IMR-90 (cell line): ENCODE measurements around a stretch of chr16.

DNA sequence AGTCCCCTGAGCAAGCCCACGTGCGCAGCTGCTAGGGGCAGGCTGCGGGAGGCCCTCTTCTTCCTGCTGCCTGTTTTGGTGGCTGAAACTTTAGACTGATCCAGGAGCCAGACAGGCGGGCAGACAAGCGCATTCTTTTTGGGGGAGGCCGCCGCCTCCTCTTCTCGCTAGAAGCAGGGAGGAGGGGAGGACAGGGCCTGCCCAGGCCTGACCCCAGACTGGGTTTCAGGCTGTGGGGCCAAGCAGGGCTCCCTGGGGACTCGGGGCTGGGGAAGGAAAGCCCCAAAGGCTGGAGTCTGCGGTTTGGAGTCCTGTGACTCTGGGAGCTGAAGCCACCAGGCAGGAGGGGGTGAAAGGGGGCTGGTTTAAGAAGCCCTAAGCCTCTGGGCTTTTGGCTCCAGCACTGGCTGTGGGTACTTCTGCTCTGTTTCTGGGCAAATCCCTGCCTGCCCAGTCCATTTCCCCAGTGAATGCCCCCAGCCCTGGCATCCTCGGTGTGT, 73.6 kb downstream of the N4BP1 start:
- RRBS: no CpG with 5 or more reads among the region's 11 CpGs
CAGE:
- cytosol, long polyA plus RNA: no peak
- long polyA plus RNA: no peak
- nucleus, long polyA plus RNA: no peak

- RRBS: no CpG with 5 or more reads among the region's 3 CpGs
CAGE:
- cytosol, long polyA plus RNA: no peak
- long polyA plus RNA: no peak
- nucleus, long polyA plus RNA: no peak
Measured at GRCh38 chr16:48561535-48562200, 48.3 kb downstream of the N4BP1 start.

GRCh38 chr16:48605414-48606534, 4.2 kb downstream of the N4BP1 start:
- RRBS: no CpG with 5 or more reads among the region's 6 CpGs
CAGE:
- cytosol, long polyA plus RNA: no peak
- long polyA plus RNA: no peak
- nucleus, long polyA plus RNA: no peak

DNA sequence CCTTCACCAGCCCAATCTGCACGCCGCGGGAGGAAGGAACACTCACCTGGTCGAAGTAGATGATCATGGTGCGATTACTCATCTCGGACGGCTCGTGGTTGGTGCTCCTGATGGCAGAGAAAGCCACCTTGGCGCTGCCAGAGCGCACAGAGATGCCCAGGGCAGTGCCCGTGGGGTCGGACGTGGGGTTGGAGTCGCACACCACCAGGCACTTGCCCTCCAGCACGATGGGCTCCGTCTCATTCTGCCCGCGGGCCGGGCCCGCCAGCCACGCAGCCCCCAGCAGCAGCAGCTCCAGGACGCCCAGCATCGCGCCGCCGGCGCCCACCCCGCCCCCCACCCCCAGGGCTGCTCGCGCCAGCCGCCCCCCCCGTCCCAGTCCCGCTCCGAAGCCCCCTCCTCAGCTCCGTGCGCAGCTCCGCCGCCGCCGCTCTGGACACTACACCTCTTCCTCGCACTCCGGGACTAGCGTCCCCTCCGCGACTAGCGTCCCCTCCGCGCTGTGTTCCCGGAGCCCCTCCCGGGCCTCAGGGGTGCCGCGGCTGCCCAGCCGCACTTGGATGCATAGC, 398 bp downstream of the CBLN1 start:
- RRBS: 4% methylated on average over 16 of the region's 53 CpGs
CAGE:
- cytosol, long polyA plus RNA: no peak
- long polyA plus RNA: no peak
- nucleus, long polyA plus RNA: no peak

GRCh38 chr16:49635597-49636349, 220.1 kb downstream of the ZNF423 start:
- RRBS: 90% methylated on average over 15 of the region's 44 CpGs
CAGE:
- cytosol, long polyA plus RNA: no peak
- long polyA plus RNA: no peak
- nucleus, long polyA plus RNA: no peak

DNA sequence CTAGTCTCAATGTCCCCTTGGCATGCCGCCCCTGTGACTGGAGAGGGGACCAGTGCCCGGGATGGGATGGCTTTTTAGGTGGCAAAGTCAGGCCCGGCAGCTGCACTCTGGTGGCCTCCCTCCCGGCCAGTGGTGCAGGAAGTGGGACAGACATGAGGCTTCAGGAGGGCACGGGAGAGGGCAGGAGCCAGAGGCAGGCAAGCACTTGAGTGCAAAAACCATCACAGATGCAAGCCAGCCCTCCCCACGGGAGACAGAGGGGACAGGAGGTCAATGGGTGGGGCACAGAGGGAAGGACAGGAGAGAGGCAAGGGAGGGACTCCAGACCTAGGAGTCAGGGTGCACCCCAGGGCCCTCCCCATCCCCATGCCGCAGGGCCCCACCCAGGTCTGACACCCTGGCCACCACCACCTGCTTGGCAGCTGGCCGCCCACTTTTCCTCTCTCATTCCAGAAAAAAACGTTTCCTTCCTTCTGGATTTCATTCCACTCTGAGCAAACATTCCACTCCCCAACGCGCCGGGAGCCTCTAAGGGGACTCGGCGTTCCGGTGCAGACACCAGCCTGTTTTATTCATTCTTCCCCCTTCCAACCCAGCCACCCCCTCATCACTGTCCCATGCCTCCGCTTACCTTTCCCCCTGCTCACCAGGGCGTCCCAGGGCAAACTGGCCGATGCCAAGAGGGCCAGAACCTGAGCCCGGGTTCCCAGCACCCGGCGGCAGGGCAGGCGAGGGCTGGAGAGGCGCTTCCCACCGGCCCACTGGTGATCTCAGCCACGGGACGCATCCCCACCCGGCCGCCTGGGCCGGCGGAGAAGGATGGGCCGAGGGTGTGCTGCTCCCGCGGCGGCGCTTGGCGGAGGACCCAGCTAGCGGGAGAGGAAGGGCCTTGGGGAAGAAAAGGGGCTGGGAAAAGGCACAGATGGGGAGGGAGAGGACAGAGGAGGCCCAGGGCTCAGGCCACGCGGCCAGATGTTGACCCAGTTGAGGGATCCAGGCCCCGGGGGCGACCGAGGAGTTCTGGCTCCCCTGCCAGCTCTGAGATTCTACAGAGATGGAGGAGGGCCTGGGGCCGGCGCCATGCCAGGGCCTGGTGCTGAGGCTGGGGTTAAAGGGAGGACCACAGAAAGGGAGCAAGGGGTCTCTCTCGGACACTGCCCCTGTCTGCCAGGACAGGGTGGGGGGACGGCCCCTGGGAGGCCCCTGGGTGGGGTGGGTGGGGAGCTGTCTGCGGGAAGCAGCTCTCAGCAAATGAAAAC, 192.0 kb downstream of the ZNF423 start:
- RRBS: 41% methylated on average over 12 of the region's 47 CpGs
CAGE:
- cytosol, long polyA plus RNA: no peak
- long polyA plus RNA: no peak
- nucleus, long polyA plus RNA: no peak

GRCh38 chr16:49832837-49833753, 22.8 kb downstream of the ZNF423 start:
- RRBS: no CpG with 5 or more reads among the region's 21 CpGs
CAGE:
- cytosol, long polyA plus RNA: no peak
- long polyA plus RNA: no peak
- nucleus, long polyA plus RNA: no peak

GRCh38 chr16:49833816-49834161, 22.1 kb downstream of the ZNF423 start:
- RRBS: no CpG with 5 or more reads among the region's 9 CpGs
CAGE:
- cytosol, long polyA plus RNA: no peak
- long polyA plus RNA: no peak
- nucleus, long polyA plus RNA: no peak

DNA sequence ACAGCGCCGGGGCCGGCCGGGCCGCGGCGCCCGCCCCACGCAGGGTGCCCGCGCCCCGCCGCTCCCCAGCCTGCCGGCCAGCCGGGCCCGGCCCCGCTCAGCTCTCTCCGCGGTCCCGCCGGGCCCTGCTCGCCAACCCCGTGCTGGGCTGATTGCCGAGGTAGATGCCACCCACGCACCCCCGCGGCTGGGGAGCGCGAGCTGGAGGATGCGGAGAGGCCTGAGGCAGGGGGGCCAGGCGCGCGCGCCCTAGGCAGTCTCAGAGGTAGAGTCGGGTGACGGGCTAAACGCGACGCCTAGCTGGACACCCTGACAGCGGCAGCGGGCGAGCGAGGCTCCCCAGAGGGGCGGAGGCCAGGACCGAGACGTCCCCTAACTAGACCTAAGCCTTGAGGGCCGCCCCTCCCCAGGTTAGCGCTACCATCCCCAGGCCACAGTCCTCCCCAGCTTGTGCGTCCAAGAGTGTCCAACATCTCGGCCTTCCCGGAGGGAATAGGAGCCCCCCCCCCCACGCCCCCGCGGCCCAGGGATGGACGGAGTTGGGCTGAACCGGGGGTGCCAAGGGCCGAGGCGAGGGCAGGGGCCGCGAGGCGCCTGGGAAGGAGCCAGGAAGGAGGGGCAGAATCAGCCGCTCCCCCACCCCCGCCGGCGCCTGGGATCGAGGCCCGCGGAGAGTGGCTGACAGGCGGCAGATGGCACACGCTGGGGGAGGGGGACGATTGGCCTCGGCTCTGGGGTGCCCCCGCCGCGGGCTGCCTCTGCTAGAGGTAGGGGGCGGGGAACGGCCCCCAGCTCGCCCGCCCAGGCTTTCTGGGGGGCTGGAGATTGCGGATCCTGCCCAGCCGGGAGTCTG, 2.5 kb upstream of the ZNF423 start:
- RRBS: 3% methylated on average over 23 of the region's 81 CpGs
CAGE:
- cytosol, long polyA plus RNA: no peak
- long polyA plus RNA: no peak
- nucleus, long polyA plus RNA: no peak

DNA sequence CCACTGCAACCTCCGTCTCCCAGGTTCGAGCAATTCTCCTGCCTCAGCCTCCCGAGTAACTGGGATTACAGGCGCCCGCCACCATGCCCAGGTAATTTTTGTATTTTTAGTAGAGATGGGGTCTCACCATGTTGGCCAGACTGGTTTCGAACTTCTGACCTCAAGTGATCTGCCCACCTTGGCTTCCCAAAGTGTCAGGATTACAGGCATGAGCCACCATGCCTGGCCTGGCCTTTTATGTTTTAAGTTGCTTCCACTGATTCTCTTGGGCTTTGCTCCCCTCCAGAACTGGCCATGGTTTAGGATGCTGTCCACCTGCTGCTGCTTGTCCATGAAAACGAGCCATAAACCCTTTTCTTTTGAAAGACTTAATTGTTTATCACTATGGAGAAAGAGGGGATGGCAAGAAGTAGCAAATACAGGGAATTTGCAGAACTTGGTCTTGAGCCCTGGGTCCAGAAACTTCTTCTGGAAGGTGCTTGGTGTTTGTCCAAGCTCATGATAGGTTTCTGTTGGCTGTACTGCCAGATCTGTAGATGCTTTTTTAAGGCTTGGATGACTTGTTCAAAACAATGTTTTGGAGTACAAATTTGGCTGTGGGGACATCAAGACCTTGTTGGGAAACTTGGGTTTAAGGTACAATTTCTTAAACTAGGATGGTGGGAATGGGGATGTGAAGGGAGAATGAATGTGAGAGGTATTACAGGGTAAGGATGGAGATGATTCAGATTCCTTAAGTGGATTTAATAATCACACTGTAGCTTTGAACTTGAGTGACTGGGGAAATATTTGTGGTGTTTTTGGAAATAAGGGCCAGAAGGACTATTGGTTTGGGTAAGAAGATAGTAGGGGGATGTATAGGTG, 5.3 kb downstream of the TENT4B start:
- RRBS: no CpG with 5 or more reads among the region's 7 CpGs
CAGE:
- cytosol, long polyA plus RNA: no peak
- long polyA plus RNA: no peak
- nucleus, long polyA plus RNA: no peak

GRCh38 chr16:50284222-50285007, 18.1 kb downstream of the ADCY7 start:
- RRBS: no CpG with 5 or more reads among the region's 14 CpGs
CAGE:
- cytosol, long polyA plus RNA: no peak
- long polyA plus RNA: no peak
- nucleus, long polyA plus RNA: no peak

DNA sequence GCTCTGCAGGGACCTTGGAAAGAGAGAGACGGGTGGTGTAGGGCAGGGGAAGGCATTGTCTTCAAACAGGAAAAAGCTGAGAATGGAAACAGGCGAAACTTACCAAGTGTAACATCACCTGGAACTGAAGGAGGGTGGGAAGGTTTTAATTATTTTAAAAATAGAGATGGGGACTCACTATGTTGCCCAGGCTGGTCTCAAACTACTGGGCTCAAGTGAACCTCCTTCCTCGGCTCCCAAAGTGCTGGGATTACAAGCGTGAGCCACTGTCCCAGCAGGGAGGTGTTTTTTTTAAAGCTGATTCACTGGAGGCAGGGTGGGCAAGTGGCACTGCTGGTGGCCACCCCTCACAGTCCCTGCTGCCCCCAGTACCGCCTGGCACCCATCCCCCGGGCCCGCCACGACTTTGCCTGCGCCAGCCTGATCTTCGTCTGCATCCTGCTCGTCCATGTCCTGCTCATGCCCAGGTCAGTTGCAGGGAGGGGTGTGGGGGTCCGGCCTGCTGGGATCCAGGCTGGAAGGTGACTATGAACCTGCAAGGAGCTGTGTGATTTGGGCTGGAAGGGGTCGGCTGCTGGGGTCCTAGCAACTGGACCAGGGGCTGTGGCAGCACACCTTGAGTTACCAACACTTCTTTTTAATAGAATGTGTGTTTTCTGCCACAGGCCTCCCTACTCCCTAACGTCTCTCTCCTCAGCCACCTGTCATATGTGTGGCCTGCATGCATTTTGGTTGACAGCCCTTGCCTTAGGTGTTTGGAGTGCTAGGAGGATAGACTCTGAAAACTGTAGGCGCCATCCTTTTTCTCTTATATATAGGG, 40.5 kb downstream of the ADCY7 start:
- RRBS: 86% methylated on average over 1 of the region's 15 CpGs
CAGE:
- cytosol, long polyA plus RNA: no peak
- long polyA plus RNA: no peak
- nucleus, long polyA plus RNA: no peak

DNA sequence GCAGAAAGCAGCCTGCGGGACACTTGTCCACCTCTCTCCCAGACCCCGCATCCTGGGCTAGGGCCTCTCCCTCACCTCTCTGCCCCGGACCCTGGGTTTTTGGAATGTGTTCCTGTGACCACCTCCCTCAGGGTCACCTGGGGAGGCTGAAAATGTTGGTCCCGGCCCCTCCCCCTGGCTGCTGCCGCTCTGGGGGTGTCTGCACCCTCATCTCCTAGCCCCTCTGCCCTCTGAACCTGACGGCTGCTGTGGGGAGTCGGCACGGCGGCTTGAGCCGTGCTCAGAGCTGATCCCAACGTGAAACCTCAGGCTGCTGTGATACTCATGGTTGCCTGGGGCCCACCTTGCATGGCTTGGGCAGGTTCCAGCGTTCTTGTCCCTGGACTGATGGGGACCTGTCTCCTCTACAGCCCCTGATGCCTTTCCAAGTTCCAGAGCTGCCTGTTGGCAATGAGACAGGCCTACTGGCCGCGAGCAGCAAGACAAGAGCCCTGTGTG, 42.8 kb downstream of the ADCY7 start:
- RRBS: 80% methylated on average over 2 of the region's 14 CpGs
CAGE:
- cytosol, long polyA plus RNA: no peak
- long polyA plus RNA: no peak
- nucleus, long polyA plus RNA: no peak

GRCh38 chr16:50315205-50315907, 49.0 kb downstream of the ADCY7 start:
- RRBS: no CpG with 5 or more reads among the region's 15 CpGs
CAGE:
- cytosol, long polyA plus RNA: no peak
- long polyA plus RNA: no peak
- nucleus, long polyA plus RNA: no peak

DNA sequence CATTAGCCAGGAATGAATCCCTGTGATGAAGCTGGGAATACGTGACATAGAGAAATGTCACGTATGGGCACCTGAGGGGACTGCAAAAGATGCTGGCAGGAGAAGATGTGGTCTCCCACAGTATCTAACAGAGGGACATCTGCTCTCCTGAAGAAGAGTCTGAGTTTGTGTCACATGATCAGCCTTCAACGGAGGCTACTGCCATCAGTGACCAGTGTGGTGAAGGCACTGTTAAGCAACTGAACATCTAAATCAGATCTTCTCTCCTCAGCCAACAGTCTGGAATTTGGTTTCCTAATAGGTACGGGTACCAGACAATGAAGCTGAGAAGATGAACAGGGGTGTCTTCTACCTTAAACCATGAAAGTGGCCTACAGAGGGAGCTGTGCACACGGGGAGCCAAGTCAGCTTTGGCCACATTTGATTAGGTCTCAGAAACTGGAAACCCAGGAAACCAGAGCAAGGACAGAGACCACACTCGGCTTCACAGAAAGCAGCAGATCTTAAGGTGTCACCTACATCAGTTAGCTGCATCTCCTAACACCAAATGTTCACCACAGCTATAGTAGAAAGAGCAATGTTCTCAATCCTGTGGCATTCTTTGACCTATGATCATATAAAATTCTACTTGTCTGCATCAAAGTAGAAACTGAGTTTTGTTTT, 41.8 kb downstream of the BRD7 start:
- RRBS: no CpG with 5 or more reads among the region's 6 CpGs
CAGE:
- cytosol, long polyA plus RNA: no peak
- long polyA plus RNA: no peak
- nucleus, long polyA plus RNA: no peak

DNA sequence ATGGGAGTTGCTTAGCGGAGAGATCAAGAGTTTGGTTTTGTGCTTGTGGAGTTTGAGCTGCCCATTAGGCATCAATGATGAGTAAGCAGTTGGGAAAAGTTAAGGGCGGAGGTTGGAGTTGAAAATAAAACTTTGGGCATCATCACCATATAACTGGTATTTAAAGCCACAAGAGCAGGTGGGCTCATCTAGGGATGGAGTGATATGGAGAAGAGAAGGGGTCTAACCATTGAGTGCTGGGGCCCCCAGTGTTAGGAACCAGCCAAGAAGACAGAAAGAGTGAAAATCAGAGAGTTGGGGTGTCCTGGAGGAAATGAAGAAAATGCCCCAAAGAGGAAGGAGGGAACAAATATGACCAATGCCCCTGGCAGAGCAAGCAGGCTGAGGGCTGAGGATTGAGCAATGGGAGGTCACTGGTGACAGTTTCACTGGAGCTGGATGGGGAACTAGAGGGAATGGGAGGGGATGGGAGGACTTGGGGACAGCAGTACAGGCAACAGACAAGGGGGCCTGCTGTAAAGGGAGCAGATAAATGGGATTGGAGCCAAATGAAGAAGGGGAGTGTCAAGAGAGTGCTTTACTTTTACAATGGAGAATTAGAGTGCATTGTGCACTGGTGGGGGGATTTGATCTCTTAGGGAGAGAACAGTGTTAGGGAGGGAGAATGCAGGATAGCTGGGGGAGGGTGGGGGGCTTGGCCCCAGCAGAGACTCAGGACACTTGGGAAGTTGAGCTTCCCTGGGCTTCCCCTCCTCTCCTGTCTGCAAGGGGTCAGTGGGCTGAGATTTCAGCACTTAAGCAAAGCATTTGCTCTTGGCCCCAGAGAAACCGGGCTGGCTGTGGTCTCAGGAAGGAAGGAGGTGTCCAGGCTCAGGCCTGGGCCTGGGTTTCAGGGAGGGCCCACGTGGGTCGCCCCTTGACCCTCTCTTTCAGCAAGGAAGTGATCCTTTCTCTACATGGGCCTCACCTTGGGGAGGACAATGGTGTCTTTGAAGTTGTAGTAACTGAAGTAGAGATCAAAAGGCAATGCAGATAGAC, 2.3 kb downstream of the NOD2 start:
- RRBS: no CpG with 5 or more reads among the region's 5 CpGs
CAGE:
- cytosol, long polyA plus RNA: no peak
- long polyA plus RNA: no peak
- nucleus, long polyA plus RNA: no peak

DNA sequence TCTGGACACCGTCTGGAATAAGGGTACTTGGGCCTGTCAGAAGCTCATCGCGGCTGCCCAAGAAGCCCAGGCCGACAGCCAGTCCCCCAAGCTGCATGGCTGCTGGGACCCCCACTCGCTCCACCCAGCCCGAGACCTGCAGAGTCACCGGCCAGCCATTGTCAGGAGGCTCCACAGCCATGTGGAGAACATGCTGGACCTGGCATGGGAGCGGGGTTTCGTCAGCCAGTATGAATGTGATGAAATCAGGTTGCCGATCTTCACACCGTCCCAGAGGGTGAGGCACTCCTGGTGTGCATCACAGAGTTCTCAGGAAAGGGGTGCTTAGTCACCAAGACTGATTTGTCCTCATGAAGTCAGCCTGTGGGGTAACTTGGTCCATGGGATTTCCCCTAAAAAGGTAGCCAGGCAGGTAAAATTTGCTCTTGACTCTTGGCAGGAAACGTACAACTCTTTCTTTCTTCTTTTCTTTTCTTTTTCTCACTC, 6.3 kb downstream of the NOD2 start:
- RRBS: no CpG with 5 or more reads among the region's 12 CpGs
CAGE:
- cytosol, long polyA plus RNA: no peak
- long polyA plus RNA: no peak
- nucleus, long polyA plus RNA: no peak

DNA sequence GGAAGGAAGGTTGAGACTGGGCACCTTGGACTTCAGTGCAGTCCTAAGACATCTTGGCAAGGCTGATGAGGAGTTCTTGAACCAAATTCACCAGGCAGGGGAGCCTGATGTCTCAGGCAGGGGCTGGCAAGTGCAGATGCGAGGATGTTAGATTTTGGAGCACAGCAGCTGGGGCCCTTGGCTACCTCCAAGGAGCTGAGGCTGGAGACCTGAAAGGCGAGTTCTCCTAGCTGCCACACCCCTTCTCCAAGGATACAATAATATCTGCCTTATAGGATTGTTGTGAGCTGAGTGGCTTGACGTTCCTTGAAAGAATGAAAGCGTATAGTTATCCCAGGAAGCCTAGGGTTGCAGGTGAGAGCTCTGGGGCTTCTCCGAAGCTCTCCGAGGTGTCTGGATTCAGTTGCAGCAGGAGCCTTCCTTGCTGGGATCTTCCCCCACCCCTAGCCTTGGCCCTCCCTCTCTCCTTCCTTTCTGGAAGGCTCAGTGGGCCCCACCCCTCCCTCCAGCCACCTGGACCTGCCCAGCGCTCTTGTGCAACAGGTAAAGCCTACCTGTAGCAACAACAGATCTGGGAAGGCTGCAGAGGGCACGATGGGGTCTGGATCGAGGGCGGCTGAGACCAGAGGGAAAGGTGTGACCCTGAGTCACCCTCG, 22.8 kb upstream of the CYLD start:
- RRBS: no CpG with 5 or more reads among the region's 11 CpGs
CAGE:
- cytosol, long polyA plus RNA: no peak
- long polyA plus RNA: no peak
- nucleus, long polyA plus RNA: no peak

- RRBS: no CpG with 5 or more reads among the region's 5 CpGs
CAGE:
- cytosol, long polyA plus RNA: no peak
- long polyA plus RNA: no peak
- nucleus, long polyA plus RNA: no peak
Measured at GRCh38 chr16:50734763-50735136, 7.1 kb upstream of the CYLD start.

- RRBS: no CpG with 5 or more reads among the region's 6 CpGs
CAGE:
- cytosol, long polyA plus RNA: no peak
- long polyA plus RNA: no peak
- nucleus, long polyA plus RNA: no peak
Measured at GRCh38 chr16:51050269-51050741, 100.8 kb downstream of the SALL1 start.